ENCODE data around the gene HHIPL2.

GRCh38 chr1:220045373-220045920 lies 858 bp downstream of the EPRS1 start:
- PRO-cap: no peak

GRCh38 chr1:220230863-220231980 lies 41.0 kb downstream of the RAB3GAP2 start:
- PRO-cap: no peak

DNA sequence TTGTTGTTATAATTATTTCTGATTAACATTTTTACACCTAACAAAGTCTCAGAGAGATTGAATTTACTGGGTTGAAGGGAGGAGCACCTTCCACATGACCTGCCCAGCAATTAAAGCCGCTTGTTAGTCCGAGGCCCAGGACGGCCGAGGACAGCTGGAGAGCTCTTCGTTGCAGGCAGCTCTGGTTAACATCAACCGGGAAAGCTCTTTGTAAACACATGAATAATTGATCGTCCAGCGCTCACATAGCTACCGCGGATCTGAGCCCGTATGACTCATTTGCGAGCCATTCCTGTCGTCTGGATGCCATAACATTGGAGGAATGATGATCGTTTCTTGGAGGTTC lies 32.0 kb downstream of the MTARC1 start:
- PRO-cap: no peak

GRCh38 chr1:220843717-220844076 lies 35.5 kb upstream of the HLX start:
- PRO-cap: no peak

DNA sequence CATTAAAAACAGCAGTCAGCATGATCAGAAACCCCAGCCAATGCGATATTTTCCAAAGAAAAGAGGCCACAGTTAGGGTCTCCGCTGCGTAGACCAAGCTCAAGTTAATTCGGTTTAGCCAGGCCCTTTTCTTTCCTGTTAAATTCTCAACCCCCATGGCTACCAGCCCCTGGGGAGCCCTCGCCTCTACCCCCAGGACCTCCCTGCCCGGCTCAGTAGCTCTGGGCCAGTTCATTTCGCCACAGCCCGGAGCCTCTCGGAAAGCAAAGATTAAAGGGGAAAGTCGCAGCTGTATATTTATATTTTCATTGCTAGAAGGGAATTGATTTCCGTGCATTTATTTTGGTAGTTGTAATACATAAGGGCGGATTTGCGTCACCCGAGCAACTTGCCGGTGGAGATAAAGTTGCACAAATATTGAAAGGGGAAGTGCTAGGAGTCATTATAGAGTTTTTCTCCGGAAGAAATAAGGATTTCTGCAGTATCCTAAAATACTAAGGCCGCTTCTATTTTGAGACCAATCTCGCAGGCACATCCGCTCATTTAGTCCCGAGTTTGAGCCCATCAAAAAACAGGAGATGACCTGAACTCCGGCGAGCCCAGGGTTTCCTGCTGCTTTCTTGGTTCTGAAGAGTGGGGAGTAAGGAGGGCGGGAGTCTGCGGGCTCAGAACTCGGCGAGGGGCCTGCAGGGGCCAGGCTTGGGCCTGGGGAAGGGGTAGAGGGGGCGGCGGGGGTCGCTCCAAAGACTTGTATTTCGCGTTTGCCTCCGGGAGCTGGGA lies 2.7 kb upstream of the HLX start:
- PRO-cap: unidirectional peak, plus-strand start at position 668 of the sequence

- PRO-cap: no peak
Observed at GRCh38 chr1:220894089-220894895, 15.0 kb downstream of the HLX start.

GRCh38 chr1:221440512-221441006 lies 301.3 kb downstream of the DUSP10 start:
- PRO-cap: no peak

- PRO-cap: no peak
Observed at GRCh38 chr1:221712159-221712761, 29.6 kb downstream of the DUSP10 start.

- PRO-cap: no peak
Observed at GRCh38 chr1:222524793-222525287, 23.1 kb downstream of the HHIPL2 start.

DNA sequence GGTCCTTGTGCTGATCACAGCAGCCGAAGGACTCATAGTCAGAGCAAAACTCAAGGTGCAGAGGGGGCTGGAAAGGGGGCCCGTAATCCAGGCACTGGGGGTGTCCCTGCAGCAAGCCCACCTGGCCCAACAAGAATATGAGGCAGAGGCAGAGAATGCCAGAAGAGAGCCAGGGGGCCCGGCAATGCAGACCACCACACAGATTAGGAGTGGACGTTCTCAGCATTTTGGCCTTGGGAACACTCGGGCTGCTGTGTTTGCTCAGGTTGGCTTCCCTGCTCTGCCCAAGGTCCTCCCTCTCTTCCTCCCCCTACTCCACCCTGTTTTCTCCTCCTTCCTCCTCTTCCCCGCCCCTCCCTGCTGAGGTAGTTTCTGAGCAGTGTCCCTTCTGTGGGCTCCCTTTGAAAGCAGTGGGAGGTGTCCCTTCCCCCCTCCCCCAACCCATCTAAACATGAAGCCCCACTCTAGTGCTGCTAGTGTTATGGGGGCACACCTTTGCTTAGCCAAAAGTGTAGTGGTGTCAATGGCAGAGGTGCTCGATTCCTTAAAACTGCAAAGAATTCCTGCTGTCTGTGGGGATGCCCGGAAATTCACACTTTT lies at the start of gene HHIPL2:
Gene HHIPL2, minus strand, starts transcription at position 286 of the 600 bp plus-strand sequence.
- PRO-cap: no peak

DNA sequence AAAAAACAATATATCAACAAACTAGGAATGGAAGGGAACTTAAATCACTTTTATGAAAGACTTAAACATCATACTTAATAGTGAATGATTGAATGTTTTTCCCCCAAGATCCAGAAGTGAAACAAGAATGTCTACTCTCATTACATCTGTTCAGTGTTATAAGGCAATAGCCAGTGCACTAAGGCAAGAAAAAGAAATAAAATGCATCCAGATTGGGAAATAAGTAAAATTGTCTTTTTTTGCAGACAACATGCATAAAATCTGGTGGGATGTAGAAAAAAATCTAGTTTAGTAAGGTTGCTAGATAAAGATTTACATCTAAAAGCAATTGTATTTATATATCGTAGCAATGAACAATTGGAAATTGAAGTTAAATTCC lies 21.8 kb downstream of the MIA3 start:
- PRO-cap: no peak

DNA sequence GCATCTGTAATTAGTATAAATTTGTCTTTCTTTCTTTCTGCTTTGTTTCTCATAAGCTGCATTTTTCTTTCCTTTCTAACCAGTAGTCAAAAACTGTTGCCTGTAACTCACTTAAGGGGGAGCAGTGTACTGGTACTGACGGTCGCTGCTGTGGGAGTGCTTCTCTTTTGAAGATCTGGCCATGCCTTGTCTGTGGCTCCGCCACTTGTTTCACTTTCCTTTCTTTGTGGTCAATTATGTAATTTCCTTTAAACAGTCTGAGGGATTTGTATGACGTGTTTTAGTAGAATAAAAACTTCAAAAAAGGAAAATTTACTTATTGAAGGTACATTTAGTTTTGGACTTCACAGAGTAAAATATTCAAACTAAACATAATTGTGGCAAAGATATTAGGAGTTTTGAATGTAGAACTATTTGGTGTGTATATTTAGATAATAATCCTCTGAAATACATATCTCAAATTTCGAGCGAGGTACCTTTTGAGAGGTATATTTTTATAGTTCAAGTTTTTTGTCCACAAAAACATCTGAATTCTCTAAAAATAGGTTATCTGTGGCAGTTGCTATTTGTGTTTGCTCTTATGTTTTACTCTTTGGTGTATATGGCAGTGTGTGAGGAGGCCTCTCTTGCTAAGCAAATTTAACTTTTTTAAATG lies 37.1 kb downstream of the MIA3 start:
- PRO-cap: no peak

DNA sequence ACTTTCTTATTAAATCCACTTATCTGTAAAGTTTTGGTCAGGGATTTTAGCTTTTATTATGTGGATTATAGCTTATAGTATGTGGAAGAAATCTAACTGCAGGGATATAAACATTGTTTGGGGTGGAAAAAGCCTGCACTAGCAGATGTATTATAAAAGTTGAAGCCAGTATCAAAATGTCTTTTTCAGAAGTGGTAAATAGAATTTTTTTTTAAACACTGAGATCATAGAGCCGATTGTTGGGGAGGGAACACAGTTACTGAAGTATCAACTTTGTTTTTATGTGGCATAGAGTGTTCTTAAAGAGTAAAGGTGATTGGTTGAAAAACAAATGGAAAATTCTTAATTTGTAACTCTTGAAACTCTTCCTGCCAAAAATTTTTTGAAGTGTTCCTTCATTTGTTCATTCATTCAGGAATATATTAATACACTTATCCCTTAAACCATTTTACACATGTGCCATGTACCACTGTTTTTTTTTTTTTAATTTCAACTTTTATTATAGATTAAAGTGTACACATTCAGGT lies 83.3 kb downstream of the DISP1 start:
- PRO-cap: no peak

- PRO-cap: no peak
Observed at GRCh38 chr1:223320167-223320470, 43.9 kb downstream of the SUSD4 start.

GRCh38 chr1:223713909-223714247 lies 1.5 kb downstream of the CAPN2 start:
- PRO-cap: no peak

DNA sequence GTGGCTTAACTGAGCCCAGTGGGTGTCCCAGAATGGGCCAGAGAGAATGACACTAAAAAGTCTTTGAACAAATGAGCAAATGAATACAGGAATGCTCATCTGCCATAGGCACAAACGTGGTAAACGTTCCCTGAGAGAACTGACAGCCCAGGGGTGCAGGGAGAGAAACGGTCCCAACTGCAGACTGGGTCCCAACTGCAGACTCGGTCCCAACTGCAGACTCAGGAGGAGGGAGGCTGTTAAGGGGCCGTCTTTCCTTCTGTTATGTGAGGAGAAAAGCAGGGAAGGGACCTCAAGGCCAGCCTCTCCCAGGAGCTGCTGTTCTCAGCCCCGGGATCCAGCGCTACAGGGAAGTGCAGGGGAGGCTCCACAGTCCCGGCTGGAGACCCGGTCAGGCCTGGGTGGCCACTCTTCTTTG lies 21.5 kb downstream of the CAPN2 start:
- PRO-cap: no peak

GRCh38 chr1:223774690-223775198 lies 62.4 kb downstream of the CAPN2 start:
- PRO-cap: no peak

DNA sequence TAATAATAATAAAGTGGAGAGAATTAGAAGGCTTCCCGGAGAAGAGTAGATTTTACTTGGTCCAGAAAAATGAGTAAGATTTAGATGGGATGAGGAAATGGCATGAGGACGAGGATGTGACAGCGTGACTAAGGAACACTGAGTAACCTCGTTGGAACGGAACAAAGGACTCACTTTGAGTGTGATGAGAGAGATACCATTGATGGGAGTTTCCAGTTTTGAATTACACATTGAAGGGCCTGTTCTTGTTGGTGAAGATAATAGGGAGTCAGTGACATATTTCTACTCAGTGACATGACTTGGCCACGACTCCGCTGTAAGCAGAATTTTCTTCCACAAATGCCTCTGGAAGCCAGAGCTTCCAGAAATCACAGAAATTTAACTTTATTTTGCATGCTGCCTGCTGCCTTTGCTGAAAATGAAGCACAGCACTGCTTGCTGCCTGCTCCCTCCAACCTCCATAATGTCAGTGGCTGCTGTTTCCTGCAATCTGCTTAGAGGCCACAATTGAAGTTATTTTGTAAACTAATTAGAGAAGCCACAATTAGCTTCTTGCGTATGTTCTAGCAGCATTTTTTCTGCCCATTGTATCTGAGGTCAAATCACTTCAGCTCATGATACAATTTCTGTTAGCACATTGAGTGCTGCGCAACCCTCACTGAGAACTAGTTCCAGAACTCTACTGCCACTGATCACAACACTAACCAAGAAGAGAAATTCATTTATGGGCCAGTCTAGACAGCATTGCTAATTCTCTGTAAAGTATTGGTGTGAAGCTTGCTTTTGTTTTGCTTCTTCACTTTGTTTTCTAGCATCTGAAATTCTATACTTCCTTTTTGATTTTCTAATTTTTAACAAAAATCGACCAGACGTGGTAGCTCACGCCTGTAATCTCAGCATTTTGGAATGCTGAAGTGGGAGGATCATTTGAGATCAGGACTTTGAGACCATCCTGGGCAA lies 33.5 kb upstream of the FBXO28 start:
- PRO-cap: no peak

- PRO-cap: no peak
Observed at GRCh38 chr1:224184664-224184998, 1.6 kb downstream of the DEGS1 start.

- PRO-cap: no peak
Observed at GRCh38 chr1:224245119-224245720, 62.2 kb downstream of the DEGS1 start.